ENCODE measurements around the genes WNT5B, CACNA1C, ITFG2 and TEX52.

GRCh38 chr12:1628948-1629278 is at the start of gene WNT5B:
Gene WNT5B, plus strand, starts transcription at chr12:1629231.
- PRO-cap: no peak

- PRO-cap: no peak
Measured at GRCh38 chr12:1812538-1813362, 7.6 kb upstream of the LRTM2 start.

DNA sequence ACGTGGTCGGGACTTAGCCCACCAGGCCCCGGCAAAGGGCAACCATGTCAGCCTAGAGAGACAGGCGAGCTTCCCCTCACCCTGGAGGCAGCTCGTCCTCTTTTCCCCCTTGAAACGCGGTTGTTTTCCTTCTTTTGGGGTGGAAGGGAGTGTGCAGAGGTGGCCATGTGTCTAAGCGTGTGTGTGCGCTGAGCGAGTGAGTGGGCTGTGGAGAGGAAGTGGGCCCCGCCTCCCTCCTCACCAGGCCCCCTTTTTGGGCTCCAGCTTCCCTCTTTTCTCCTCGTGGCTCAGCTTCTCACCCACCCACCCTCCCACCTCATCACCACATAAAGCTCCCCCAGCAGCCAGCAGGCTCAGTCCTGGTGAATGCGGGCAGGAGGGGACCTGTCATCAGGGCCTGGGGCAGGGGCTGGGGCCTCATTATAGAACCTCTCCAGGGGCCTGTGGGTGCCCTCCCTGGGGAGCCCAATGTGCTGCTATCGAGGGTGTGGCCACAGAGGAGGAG is 22.0 kb downstream of the LRTM2 start:
- PRO-cap: no peak

DNA sequence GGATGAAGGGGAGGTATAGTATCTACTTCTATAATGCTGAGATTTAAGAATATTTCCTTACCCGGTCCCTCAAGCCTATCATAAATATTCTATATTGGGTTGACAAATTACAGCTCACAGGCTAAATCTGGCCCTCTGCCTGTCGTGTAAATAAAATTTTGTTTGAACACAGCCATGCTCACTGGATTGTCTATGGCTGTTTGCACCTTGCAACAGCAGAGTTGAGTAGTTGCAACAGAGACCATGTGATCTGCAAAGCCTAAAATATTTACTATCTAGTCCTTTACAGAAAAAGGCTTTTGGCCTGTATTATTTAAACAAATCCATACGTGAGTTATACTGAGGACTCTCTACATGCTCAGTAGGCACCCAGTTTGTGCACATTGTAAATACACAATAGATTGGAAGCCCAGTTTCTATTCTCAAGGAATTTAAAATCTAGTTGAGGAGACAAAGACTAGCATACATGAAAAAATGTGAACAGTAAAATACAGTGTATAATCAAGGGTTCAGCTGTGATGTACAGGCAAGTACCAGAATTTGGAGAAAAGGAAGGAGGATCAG is 8.0 kb upstream of the DCP1B start:
- PRO-cap: no peak

GRCh38 chr12:2013698-2014316 is 9.6 kb upstream of the DCP1B start:
- PRO-cap: no peak

GRCh38 chr12:2052915-2053700 is at the start of gene CACNA1C:
Gene CACNA1C, plus strand, starts transcription at chr12:2052987.
- PRO-cap: bidirectional peak, plus-strand start at chr12:2053025, minus-strand start at chr12:2052857

DNA sequence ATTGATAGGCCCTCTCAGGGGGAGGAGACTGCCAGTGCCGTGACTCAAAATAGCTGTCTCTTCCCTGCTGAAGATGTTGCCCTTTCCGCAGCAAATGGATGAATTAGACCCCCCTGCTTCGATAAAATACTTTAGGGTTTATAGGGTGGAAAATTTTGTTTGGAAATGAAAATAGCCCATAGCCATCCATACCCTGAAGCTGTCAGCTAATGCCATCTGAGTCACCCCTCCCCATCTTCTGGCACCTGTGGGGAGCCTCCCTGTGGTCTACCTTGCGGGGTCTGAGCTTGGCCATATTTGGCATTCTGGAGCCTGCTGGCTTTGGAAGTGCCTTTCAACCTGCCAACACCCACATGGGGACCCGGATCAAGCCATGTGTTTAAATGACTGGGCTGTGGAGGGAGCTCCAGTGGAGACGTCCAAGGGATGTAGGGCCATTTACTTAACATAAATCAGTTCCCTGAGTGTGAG is 21.8 kb downstream of the CACNA1C start:
- PRO-cap: no peak

GRCh38 chr12:2124387-2125011 is 71.7 kb downstream of the CACNA1C start:
- PRO-cap: no peak

- PRO-cap: no peak
Measured at GRCh38 chr12:2248744-2249524, 196.1 kb downstream of the CACNA1C start.

- PRO-cap: no peak
Measured at GRCh38 chr12:2250733-2251255, 198.0 kb downstream of the CACNA1C start.

- PRO-cap: no peak
Measured at GRCh38 chr12:2457293-2457773, 337.4 kb upstream of the FKBP4 start.

DNA sequence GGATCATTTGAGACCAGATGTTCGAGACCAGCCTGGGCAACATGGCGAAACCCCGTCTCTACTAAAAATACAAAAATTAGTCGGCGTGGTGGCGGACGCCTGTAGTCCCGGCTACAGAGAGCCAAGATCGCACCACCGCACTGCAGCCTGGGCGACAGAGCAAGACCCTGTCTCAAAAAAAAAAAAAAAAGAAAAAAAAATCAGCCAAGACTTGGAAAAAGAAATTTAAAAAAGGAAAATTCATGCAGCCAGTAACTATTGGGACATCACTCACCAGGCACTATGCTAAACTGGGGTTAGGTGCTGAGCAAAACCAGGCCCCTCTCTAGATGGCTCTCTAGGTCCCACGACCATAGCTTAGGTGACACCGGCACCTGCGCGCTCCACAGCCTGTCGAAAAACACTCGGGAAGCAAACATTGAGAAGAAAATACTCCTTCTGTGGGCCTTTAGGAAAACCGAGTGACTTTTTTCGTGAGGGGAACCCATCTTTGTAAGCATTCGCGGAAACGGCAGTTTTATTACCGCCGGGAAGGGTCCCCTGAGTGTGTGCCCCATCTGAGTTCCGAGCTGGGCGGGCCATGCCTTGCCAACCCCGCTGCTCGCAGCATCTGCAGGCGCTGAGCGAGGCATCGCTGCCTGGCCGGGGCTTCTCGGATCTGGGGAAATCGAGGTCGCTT is 908 bp upstream of the FKBP4 start:
- PRO-cap: no peak

DNA sequence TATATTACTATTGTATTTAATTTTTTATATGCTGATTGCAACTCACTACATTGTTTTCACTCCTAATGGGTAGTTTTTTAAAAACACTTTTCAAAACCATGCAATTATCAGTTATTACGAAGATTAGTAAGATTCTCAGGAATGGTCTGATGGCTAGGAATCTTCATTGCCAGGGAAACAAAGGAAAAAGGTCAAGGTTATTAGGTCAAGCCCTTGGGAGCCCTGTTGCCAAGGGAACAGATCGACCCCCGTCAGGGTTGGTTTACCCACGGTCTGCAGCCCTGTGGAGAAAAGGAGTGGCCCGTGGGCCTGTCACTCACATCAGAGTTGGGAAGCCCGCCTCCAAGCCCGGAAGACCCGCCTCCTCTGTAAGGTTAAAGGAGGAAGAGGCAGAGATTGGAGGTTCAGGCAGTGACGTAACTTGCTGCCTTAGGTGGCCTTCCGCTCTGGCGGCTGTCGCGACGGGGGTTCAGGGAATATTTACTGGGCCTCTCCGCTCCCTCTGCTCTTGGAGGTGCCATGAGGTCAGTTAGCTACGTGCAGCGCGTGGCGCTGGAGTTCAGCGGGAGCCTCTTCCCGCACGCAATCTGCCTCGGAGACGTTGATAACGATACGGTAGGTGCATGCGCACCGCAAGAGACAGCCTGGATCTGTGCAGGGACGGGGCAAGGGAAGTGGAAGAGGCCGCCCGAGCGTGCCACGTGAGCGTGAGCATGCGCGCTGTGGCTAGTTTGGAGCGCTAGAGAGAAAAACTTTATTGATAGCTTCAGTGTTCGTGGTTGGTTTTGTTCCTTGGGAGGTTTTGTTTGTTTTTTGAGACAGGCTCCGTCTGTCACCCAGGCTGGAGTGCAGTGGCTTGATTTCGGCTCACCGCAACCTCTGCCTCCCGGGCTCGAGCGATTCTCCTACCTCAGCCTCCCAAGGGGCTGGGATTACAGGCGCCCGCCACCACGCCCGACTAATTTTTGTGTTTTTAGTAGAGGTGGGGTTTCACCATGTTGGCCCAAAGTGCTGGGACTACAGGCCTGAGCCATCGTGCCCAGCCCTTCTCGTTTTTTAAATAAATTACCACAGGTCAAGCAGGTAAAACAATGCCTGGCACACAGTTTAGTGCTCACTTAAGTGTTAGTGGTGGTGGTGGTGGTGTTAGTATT is at the start of gene ITFG2:
Gene ITFG2, plus strand, starts transcription at position 427 of the 1,154 bp plus-strand sequence.
- PRO-cap: bidirectional peak, plus-strand start at position 456 of the sequence, minus-strand start at position 283 of the sequence; bidirectional peak, plus-strand start at position 769 of the sequence, minus-strand start at position 674 of the sequence

DNA sequence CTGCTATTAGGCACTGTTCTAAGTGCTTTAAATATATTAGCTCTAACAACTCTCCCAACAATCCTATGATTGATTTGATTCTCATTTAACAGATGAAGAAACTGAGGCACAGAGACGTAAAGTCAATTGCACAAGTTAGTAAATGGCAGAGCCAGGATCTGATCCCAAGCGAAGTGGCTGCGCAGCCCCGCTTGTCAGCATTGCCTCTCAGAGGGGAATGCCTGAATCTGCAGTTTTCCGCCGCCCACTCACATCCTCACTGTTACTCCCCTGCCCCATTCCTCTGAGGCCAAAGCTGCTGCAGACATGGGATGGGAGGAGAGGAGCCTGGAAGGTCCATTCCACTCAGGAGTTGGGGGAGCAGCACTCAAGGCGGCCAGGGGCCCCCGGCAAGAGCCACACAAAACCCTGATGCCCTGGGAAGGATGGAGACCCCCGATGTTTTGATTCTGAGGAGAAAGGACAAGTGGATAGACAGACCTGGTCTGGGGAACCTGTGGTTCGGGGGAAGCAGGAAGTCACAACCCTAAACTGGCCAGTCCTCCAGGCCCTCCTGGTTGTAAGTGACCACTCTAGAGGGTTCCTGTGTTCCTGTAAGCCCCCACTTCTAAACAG is 970 bp downstream of the NRIP2 start:
- PRO-cap: no peak

- PRO-cap: no peak
Measured at GRCh38 chr12:2856163-2857388, at the start of gene TEX52. Gene TEX52, minus strand, starts transcription at chr12:2857039.

DNA sequence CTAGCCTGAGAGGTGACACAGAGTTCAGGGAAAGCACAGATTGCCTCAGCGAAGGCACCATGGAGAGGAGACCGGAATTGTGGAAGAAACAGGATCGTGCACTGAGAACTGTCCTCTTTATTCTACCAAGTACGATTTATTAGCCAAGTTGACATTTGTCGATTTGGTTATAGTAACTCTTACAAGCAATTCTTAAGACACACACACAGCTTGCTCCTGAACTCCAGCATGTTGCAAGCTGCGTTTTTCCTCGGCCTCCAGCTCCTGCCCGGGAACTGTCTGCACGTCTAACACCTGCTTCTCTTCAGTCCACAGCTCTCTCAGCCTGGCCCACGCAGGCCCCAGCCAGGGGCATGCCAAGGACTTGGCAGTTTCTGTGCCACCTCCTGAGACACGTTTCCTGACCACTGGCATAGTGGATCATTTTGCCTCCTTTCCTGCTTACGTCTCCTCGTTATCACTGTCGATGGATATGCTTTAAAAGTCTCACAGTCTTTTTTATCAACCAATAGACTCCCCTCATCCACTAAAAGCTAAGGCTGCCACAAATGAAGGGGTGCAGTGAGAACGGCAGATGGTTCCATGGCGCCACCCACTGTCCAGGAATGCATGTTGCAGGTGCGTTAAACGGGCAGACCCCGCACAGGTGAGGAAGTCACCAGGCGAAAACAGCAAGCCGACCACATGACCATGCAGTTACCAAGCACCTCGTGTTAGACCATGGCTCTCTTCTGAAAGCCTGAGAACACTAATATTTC is 14.8 kb upstream of the TEAD4 start:
- PRO-cap: no peak

DNA sequence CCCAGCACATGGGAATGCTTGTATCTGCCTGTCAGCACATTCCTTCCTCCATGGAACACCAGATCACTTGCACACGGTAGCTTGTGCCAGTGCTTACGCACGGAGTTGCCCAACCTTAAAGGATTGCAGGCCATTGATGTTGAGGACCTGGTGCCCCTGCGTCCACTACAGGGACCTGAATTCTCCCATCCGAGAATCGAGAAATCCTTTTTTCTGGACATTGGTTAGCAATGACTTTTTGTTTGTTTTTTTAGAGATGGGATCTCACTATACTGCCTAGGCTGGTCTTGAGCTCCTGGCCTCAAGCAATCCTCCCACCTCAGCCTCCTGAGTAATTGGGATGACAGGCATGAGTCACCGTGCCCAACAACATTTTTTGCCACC is 30.6 kb upstream of the TSPAN9 start:
- PRO-cap: no peak

GRCh38 chr12:3085714-3086040 is 8.5 kb downstream of the TSPAN9 start:
- PRO-cap: bidirectional peak, plus-strand start at chr12:3085912, minus-strand start at chr12:3085826

DNA sequence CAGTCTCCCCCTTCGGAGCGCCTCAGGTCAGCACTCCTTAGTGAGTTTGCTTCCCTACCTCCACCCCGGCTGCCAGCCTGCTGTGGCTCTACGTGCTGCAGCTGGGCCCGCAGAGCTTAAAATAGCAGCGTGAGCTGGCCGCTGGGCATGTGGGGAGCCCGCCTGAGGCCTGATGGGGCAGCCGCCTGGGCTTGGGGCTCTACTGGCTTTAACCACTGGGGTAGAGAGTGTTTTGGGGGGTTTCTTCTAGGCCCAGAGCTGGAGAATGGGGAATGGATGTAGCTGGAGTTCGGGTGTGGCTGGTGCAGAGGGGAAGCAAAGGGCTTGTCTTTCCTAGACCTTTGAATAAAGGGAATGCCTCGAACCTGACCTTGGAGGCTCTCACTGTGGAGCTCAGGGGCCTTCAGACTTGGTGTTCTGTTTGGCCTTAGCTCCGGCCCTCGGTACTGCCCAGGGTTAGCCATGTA is 108.4 kb downstream of the TSPAN9 start:
- PRO-cap: no peak

- PRO-cap: no peak
Measured at GRCh38 chr12:3226880-3227715, 149.9 kb downstream of the TSPAN9 start.

Measured in ileum (tissue), 1 donor.